Hair follicular keratinocyte (primary cell): ENCODE data around the gene TNP2.

GRCh38 chr16:10386694-10387692 is 1.1 kb downstream of the ATF7IP2 start:
- RAMPAGE, long total RNA, result no peak

DNA sequence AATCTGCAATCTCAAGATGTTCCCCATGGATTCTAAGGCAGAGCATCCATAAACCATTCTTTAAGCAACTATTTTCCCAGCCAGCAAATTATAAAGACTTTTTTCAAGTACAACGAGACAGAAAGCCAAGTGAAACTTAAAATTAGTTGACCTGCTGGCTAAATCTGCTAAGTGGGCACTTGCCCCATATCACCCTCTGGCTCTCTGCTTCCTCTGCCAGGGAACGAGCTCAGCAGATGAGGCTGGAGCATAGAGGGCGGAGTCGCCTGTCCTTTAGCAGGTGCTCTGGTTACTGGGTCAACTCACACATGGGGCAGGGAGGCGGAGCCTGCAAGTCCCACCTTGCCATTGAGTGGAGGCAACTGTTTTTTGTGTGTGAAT is 62.6 kb downstream of the EMP2 start:
- RAMPAGE, long total RNA, result no peak

- RAMPAGE, long total RNA, result no peak
These were observed 10.8 kb downstream of the EMP2 start for GRCh38 chr16:10569566-10570081.

DNA sequence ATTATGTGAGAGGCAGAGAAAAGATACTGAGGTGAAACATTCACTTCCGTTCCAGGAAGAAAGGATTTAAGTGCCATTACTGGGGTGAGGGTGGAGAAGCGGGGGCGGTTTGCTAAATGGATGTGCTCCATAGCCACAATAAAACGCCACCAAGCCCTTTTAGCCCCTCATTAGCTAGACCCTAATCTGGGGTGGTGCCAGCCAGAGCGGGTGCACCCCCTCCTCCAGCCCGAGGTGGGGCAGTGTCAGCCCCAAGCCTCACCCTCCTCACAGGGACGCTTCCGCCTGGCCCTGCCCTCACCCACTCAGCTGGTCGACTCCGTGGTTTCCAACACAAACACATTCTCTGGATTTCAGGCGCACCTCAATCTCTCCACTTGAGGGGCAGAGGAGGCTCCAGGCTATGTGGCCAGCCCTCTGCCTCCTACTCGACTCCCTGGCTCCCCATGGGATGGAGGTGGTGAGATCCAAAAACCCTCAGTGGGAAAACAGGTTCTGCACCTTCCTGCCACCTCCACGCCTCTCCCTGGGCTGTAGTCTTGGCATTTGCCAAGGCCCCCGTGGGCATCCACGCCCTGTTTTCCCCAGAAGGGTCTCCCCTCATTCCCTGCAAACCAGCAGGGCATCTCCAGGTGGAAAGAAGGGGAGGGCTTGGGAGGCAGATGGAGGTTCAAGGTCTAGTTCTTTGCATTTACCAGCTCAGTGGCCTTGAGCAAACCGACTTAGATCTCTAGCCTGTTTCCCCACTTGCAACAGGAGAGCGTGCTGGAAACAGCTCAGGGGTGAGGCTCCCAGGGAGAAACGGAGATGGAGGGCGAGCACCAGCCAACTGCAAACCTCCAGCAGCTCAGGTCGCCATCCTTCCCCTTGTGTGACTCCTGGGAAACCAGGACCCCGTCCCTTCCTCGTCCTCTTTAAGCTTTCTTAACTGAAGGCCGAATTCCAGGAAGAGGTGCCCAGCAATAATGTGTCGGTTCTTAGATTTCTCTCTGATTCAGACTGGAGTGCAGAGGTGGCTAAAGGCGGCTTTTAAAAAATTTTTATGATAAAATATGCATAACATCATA is 1.7 kb downstream of the EMP2 start:
- RAMPAGE, long total RNA, result no peak

GRCh38 chr16:10601029-10602120 is 21.0 kb upstream of the EMP2 start:
- RAMPAGE, long total RNA, result no peak

- RAMPAGE, long total RNA, result no peak
These were observed 6.2 kb upstream of the NUBP1 start for GRCh38 chr16:10737395-10737927.

DNA sequence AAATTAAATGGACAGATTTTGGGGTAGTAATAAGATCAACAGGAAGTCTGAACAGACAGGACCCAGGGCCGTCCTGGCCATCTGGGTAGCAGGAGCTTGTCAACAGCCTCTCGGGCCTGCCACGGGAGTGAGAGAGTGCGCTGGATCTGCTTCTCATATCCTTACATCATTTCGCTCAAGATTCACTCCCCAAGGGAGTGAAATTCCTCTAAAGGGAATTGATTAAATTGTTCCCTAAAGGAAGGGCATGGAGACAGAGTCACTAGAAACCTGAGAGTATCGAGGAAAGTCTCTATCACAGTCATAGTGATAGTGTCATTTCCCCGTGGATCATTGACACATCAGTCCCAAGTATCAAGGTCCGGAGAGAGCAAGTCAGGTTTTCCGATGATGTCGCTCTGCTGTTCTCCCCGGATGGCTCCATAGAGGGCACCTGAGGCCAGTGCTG is 7.4 kb downstream of the NUBP1 start:
- RAMPAGE, long total RNA, result no peak

DNA sequence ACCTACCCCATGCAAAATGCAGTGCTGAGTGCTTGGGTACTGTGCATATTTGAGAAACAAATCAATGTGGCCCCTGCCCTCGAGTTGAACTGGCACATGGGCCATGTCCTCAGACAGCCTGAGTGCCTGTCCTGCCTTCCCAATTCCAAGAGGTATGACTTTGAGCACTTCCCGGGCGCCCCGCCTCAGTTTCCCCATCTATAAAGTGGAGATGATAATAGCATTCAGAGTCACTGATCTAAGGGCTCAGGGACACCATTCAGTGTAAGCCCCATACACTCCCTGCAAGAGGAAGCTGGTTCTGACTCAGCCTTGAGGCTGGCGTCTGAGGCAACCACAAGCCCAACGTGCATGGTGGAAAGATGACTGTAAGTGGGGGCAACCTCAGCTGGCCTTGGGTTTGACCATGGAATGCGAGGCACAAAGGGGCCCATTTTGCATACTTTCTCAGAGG is 6.0 kb upstream of the CIITA start:
- RAMPAGE, long total RNA, result no peak

GRCh38 chr16:11063464-11064036 is 119.2 kb downstream of the CLEC16A start:
- RAMPAGE, long total RNA, result no peak

DNA sequence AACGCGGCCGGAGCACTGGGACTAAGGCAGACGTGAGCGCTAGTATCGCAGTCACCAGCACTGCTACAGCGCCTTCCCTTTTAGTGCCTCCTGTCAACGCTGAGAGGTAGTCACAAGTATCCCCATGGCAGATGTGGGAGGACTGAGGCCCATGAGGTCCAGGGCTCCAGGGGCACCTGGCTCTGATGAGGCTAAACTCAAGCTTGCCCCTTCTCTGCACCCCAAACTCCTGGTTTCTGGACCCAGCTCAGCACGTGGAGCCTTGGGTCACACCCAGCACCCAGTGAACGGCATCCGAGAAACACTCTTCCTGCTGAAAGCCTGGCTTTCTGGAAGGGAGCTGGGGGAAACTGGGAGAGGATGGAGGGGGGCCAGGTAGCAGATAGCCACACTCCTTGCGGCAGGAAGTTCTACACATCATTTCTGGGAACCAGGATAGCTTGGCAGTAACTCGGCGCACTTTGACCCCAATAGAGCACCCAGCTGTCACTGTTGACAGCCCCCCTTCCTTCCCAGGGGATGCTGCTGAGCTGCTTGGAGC is 50.5 kb downstream of the SOCS1 start:
- RAMPAGE, long total RNA, result no peak

DNA sequence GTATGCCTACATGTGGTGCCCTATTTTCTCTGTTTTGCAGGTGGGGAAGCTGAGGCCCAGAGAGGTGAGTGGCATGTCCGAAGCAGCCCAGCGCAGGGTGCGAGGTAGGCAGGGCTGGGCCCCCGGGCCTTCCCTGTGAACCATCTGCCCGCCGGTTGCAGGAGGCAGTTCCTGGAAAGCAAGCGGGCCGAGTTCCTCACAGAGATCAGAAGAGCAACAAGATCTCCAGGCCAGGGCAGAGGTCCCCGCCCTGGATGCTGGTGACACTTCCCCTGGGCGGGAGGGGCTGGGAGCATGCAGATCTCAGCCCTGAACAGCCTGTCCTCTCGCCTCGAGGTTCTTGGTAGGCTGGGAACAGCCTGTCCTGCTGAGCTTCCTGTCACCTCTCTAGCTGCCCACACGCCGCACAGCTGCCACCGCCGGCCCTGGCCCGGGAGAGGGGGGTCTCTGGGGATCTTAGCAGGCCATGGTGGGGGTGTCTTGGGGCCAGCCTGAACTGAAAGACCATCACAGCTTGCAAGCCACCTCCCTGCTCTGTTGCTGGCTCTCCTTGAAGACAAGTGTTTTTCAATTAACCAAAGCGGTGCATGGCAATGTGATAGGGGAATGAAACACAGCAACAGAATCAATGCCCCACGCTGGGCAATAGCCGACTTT is 31.8 kb downstream of the SOCS1 start:
- RAMPAGE, long total RNA, result no peak

DNA sequence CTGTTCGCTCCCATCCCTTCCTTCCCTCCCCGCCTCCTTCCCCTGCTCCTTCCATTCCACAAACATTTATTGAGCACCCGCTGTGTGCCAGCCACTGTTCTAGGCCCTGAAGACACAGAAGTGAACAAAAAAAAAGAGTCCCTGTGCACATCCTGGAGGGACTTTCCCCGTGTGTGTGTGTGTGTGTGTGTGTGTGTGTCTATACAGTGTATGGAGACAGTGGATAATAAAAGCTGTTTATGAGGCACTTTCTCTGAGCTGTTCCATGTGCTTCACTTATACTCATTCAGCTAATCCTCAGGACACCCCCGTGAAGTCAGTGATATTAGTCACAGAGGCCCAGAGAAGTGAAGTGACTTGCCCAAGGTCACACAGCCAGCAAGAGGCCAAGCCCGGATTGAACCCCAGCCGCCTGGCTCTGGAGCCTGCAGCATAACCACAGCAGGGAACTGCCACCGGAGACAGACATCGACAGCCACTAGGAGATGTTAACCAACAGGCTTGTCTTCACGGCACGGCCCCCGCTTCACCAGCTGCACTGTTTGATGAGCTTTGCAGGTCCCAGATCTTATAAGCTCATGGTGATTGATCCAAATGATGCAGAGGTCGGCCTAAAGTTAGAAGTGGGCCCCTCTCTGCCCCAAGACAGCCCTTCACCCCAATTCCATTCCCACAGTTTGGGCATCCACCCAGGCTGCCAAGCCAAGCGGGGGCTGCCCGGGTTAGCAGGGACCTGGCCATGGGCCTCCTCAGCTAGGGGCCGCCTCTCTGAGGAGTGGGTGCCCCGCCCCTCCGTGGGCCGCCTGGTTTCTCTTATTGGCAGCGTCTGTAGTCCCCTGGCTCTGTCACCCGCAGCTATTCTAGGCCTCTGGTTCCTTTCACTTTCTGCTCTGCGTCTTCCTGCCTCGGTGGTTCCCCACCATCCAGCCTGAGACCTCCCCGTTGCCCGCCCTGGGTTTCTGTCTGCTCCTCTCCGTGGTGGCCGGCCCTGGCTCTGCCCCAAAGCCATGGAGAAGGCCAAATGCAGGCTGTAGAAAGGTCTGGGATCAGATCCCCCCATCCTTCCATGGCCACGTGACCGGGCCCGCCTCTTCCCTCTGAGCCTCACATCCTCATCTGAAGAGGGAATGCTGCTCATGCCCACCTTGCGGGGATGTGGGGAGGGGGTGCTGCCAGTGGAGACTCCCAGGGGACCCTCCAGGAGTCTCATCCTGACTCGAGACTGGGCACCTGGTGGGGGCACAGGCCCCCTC is 30.9 kb downstream of the SOCS1 start:
- RAMPAGE, long total RNA, result no peak

DNA sequence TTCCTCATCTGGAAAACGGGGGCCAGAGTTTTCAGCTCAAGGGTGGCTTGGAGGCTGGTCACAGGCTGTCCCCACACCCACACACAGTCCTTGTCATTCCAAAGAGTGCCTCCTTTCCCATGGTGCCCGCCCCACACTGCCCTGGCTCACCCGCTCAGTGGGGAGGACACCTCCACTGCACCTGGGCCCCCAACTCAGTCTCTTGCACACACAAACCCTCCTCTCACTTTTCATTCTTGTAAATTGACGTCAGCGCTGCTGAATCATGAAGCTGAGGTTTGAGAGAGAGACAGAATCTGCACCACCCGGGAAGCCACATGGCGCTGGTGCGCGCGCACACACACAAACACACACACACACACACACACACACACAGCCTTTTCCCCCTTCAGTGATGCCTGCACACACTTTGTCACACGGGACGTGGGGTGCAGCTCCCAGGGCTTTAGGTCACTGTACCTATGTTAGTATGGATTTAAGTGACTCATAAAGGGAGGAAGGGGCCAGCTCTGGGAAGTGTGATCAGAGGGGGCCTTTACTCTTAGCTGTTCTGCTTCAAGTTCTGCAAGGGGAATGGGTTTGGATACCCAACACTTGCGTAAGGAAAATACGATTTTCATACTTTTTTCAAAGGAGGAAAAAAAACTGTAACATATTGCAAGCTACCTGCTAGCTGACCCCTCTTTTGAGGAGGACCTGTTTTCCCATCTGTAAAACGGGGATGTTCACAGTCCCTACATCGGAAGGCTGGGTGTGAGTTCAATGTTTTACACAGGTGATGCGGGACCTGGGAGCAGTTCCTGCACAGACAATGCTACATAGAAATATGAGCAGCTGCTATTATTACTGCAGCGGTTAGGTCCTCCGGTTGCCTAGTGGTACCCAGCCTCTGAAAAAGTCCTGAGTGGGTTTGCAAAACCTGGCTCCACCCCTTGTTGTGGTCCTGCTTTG is 3.8 kb downstream of the SOCS1 start:
- RAMPAGE, long total RNA, result no peak

- RAMPAGE, long total RNA, result no peak
These were observed at the start of gene TNP2 for GRCh38 chr16:11269044-11269490. TSS of gene TNP2 (minus strand) at chr16:11269325.

DNA sequence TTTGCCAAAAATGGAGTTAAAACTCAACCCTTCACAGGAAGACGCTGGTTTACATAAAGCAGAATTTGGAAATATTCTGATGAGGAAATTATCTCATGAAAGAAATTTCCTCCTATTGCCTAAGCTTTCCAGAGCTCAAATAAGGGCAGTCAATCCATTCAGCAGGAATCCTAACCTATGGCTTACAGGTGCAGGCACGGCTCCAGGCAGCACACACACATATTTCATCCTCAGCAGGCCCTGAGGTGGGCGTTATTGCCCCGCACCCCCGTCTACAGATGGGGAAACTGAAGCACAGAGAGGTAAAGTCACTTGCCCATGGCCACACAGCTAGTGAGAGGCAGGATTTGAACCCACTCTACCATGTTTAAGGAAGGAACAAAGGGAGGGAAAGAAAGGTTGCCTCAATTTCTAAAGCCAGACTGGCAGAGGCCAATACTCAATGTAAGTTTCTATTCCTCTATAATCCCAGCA is 24.1 kb upstream of the ENSG00000188897 start:
- RAMPAGE, long total RNA, result no peak

DNA sequence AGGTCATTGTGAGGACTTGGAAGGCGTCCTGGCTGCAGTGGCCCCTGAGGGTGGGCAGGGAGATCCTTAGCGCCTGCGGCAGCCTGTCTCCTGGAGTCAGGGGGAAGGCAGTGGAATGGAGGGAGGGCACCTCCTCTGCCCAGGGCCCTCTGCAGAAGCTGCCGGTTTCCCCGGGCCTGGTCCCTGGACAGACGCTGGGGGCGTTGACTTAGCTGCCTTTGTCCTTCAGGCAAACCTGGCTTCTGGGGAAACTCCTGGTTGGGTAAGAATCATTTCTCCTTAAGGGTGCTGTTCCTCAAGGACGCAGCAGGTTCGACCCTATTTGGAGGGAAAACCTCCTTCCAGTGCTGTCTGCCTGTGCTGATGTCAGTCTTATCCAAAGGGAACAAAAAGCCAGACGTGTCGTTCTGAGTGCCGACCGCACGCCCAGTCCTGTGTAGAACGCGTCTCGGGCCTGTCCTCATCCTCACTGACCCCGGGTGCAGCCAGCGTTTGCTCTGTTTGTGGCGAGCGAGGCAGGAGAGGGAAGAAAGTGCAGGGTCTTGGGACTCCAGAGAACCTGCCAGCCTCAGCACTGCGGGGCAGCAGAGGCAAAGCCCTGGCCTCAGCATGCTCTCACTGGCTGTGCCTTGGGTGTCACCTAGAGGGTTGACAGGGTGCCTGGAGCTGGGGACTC is 5.7 kb downstream of the SNN start:
- RAMPAGE, long total RNA, result no peak

DNA sequence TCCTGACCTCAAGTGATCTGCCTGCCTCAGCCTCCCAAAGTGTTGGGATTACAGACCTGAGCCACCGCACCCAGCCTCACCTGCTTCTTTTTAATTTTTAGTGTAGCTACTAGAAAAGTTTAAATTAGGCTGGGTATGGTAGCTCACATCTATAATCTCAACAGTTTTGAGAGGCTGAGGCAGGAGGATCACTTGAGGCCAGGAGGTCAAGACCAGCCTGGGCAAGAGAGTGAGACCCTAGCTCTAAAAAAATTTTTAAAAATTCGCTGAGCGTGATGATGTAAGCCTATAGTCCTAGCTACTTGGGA is 35.0 kb downstream of the TXNDC11 start:
- RAMPAGE, long total RNA, result no peak

- RAMPAGE, long total RNA, result no peak
These were observed 32.6 kb downstream of the TXNDC11 start for GRCh38 chr16:11710054-11710520.

DNA sequence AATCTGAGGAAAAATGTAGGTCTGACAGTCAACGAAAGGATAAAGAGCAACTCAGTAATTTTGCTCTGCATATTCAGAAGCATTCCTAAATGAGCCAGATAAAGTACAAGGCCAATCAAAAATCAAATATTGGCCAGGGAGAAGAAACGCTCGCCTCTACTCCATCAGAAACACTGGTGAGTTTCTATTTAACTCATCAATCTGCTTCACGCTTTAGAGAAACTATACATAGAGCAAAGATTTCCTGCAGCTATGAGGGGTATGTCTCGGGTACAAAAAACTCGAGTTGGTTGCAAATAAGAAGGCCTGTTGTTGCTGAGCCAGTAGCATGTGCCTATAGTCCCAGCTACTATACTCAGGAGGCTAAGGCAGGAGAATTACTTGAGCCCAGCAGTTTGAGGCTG is 3.6 kb downstream of the TXNDC11 start:
- RAMPAGE, long total RNA, result no peak

DNA sequence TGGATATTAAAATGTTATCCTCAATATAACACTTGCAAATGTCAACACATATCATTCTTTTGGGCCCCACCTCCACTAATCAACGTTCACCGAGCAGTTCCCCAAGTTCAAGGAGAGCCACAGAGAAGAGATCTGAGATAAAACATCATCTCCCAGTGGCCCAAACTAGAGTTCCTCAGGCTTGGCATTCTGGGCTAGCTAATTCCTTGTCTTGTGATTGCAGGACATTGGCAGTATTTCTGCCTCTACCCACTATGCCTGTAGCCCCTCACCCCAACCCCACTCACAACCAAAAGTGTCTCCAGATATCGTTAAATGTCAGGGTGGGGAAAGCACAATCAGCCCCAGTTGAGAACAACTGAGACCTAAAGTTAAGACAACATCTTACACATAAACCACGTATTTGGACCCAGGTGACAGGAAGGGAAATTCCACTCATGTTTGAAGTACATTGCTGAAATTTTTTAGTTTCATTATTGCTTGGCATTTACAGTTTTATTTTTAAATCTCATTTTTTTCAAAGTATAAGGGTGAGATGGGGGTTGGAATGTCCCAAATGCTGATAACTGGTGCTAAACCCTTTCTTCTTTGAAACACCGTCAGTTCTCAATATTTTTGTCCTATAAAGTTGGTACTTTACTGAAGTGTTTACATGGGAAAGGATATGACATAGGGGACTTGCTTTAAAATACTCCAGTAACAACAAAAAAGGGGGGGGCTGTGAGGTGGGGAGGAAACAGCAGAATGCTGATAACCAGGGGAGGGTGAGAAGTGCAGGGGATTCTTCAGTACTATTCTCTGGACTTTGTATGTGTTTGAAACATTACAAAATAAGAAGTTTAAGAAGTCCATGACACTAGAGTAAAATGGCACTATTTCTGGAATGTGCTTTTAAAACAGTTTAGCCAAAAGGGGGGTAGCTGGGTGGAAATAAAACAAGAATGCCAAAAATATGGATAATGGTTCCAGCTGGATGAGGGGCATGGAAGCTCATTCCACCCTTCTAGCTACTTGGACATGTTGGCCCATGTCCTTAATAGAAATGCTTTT is 13.5 kb downstream of the ZC3H7A start:
- RAMPAGE, long total RNA, result no peak